ENCODE results near the genes CNP and DHX58.

GRCh38 chr17:41586975-41587490 lies 338 bp upstream of the KRT14 start:
- PRO-cap, result no peak

DNA sequence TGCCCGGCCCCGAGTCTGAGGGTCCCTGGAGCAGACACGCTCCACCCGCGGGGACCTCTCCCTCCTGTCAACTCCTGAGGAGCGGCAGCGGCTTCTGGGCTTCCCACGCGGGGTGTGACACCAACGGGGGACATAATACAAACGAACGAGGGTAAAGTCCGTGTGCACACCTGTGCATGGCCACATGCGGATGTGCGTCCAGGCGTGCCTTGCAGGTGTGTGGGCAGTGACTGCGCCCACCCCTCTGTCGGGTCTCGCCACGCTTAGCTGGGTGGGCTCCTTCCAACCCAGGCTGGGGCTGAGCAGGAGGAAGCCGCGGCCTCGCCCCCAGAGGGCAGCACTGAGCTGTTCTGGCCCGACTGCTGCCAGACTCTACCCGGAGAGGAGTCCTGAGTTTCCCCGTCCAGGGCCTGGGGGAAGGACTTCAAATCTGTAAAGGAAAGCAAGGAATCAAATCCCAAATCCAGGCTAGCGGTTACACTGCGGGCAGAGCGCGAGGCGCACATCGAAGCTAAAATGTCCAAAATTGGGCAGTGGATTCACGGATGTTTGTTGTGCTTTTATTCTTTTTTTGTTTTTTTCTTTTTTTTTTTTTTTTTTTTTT lies 24.2 kb upstream of the KRT17 start:
- PRO-cap, result bidirectional peak, plus-strand start at position 405 of the sequence, minus-strand start at position 76 of the sequence

GRCh38 chr17:41656339-41656838 lies 32.0 kb upstream of the KRT17 start:
- PRO-cap, result bidirectional peak, plus-strand start at chr17:41656546, minus-strand start at chr17:41656511

DNA sequence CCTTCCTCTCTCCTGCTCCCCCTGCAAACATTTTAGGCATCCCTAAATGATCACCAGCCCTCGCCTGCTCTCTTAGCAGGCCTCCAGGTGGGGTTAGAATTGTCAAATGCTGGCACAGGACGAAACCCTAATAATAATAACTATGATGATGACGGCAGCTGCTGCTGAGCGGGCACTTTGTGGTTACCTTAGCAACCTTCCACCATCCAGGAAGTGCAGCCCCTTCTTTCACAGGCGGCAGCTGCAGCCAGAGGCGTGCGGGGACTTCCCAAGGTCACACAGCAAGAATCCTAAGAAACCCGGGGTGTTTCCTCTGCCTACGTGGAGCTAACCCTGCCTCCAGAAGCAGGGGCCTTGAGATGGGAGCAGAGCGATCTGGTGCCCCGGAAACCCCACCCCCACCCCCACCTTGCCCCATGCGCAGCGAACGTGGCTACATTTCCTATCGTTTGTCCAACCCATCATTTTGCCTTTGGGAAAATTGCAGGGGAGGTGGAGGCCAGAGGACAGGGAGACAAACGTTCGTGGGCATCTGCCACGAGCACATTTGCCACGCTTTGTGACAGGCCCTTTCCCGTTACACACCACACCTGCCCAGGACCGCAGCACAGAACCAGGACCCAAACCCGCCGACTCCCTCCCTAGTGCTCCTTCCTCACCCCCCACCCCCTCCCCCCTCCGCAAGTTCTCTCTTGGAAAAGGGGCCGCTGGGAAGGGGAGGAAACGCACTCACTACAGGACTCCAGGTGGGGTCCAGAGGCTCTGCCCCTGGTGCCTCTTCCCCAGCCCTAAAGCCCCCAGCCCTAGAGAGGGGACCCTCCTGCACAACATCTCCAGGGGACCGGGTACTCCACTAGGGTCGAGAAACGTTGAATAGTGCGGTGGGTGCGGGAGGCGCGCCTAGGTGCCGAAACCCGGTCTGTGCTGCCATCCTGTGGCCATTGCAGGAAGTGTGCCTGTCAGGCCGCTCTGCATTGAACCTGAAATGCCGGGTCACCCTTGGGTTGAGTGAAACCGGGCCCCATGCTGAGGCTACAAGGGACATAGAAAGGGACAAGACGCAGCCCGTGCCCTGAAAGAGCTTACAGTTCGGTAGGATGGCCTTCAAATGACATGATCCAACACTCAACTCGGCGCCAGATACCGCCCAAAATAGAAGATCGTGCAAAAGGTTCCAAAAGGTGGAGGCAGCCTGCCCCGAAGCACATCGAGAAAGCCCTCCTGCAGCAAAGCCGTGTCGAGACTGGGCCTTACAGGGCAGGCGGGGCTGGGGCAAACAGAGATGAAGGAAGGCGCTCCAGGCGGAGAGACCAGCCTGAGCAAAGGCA lies 22.0 kb upstream of the EIF1 start:
- PRO-cap, result unidirectional peak, plus-strand start at position 250 of the sequence

GRCh38 chr17:41762794-41763497 lies 23.6 kb downstream of the JUP start:
- PRO-cap, result no peak

DNA sequence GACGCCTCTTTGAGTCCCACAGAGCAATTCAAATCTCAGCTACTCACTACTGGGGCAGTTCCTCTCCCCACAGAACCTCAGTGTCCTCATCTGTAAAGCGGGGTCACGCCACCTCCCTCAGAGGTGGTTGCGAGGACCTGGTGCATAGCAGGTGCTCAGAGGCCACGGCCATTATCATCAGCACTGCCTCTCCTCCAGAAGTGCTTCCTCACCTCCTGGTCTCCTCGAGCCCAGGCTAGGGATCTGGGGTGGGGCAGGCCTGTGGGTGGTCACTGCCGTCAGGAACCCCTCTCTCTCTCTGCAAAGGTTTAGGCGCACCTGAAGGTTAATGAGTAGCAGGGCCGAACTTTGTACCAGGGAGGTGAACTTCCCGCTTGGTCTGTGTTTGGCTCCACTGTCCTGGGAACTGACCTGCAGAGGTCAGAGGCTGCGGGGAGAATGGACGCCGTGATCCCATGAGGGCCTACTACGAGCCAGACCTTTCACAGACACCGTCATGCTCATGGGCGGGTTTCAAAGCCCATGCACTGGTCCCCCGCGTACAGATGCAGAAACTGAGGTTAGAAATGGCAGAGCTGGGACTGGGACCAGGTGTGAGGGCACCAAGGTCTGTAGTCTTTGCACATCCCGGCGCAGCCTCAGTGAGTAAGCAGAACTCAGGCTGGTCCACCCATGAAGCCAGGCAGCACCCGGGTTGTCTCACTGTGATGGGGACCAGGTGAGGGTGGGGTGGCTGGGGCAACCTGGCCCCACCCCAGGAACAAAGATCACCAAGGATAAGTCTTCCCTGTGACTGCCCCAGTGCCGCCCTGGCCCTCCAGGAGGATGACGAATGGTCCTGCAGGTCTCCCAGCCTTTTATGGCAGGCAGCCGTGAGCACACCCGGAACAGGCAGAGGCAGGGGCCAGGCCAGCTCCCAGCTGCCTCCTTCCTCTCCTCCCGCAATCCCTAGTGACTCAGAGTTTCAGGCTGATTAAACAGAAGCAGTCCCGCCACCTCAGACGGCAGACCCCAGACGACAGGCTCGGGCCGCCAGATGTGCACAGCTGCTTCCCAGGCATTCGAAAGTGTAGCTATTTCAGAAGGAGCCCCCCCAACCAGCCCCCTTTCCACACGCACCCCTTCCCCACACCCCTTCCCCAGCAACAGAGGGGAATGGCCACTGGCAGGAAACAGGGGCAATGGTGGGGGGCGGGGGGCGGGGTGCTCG lies 13.6 kb downstream of the JUP start:
- PRO-cap, result bidirectional peak, plus-strand start at position 416 of the sequence, minus-strand start at position 202 of the sequence; bidirectional peak, plus-strand start at position 1,014 of the sequence, minus-strand start at position 620 of the sequence

- PRO-cap, result no peak
Observed at GRCh38 chr17:41793811-41794580, 7.5 kb upstream of the JUP start.

DNA sequence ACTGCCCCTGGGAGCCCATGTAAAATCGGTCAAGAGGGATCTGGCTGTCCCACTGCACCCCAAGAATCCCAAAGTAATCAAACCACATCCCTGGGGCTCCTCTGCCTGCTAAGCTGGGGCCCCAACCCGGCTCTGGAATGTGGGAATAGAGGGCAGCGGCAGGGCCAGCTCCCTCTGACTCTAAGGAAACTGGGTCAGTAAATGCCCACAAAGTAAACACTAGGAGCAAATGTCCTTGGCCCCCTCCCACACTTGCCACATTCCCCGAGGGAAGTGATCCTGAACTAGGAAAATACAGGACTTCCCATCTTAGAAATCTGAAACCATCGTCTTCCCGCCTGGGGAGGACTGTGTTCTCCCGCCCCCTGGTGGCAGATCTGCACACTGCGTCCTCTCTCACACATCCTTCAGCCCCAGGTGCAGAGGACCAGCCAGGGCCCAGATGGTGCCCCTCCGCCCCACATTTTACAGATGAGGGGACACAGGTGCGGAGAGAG lies 10.3 kb downstream of the P3H4 start:
- PRO-cap, result no peak

DNA sequence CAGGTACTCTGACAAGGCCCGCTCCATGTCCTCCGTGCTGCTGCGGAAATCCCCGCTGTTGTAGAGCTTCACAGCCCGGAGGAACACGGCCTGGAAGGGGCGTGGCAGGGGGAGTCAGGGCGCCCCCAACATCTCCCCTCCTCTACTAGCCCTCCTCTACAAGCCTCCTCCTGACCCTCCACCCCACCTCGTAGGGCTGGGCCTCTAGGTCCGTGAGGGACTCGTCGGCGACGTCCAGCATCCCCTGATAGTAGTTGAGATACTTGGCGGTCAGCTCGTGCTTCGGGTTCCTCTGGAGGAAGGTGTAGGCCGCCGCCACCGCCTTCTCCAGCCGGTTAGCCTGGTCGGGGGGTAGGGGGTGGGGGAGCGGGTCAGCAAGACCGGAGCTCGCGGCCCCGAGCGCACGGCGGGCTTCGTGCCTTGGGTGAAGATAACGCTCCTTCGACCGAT lies 779 bp downstream of the P3H4 start:
- PRO-cap, result no peak

GRCh38 chr17:41811395-41811882 lies 310 bp downstream of the P3H4 start:
- PRO-cap, result bidirectional peak, plus-strand start at chr17:41811700, minus-strand start at chr17:41811648

- PRO-cap, result no peak
Observed at GRCh38 chr17:41862898-41863352, 2.3 kb downstream of the KLHL11 start.

- PRO-cap, result no peak
Observed at GRCh38 chr17:41878641-41879075, 13.4 kb upstream of the KLHL11 start.

- PRO-cap, result no peak
Observed at GRCh38 chr17:41891930-41892520, 26.7 kb downstream of the ACLY start.

DNA sequence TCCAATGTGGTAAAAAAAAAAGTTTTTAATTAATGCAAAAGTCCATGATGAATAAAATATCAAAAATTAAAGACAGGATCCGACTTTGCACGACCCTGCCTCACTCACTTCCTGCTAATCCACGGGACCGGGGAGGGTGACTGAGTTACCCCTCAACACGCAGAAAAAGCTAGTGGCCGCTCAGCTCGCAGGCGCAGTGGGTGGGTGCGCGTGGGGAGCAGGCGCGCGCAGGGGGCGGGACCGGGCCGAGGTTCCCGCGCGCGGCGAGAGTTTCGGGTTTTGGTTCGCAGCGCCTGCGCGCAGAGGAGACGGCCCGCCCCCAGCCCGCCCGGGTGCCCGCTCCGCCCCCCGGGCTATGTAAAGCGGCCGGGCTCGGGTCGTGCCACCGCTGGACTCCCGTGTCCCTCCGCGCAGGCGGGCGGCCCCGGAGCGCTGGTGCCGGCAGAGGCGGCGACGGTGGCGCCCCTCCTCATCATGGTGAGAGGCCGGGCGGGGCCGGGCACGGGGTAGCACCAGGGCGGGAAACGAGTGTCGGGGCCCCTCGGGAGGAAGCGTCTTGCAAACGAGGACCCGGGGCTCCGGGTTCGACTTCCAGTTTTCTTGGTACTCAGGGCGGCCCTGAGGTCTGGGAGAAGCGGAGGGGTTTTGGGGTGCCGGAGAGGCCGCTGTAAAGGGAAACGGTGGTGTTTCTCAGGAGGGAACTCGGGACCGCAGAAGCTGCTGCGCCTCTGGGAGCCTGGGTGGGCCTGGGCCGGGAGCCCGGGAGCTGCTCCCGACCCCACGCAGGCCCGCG lies at the start of gene CNP:
Gene CNP (plus strand): TSS at position 385 of the 793 bp plus-strand sequence.
- PRO-cap, result bidirectional peak, plus-strand start at position 360 of the sequence, minus-strand start at position 171 of the sequence

GRCh38 chr17:41978271-41978579 lies 11.6 kb downstream of the CNP start:
- PRO-cap, result no peak

GRCh38 chr17:42026008-42026919 lies 6.4 kb downstream of the NKIRAS2 start:
- PRO-cap, result no peak

DNA sequence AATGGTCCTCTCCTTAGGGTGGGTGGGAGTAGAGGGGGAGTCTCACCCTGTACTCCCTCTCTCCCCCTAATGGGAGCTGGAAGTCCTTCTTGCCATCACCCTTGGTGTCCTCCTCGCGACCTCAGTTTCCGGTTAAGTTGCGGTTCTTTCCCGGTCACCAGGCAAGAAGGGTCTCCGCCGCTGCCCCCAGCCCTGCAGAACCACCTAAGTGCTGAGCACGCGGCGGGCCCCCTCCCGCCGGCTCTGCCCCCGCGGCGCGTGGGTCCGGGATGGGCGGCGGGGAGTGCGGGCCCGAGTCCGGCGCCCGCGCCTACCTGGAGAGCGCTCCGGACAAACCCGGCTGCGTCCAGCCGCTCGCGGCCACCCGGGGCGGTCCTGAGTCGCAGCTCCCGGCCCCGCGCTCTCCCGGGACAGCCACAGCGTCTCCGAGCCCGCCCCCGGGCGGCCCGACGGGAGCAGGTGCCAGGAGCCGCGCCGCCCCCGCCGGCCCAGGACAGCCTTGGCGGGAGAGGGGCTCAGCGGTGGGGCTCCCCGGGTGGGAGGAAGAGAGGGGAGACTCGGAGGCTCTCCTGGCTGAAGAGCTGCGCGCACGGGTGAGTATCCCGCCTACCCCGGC lies 22.0 kb upstream of the C17orf113 start:
- PRO-cap, result no peak

DNA sequence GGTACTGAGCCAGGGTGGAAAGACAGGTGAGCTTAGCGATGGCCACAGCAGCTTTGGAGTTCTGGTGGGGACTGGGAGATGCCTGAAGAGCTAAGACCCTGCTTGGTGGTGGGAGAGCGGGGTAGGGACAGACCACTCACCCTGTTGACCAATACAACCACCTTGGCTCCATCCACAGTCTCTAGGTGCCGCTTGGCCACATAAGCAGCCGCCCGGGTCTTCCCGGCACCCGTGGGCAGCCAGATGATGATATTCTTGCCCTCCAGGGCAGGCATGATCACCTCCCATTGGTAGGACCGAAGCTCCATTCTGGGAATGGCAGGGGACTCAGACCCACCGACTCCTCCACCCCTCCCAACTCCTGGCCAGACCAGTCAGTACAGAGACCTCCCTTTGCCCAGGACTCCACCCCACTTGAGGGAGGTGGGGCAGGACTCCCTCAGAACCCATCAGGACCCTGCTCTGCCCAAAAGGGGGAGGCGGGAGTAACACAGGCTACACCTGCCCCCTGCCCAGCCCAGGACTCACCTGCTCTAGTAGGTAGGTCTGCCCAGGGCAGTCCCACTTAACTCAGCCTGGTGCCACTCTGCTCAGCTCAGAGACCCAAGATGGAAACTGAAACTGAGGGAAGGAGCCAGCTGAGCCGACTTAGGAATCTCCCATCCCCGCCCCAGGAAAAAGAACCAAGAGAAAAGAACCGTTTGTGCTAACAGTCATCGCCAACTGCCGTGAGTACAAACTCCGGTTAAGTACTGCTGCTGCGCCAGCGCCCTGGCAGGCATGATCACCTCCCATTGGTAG lies 729 bp downstream of the DHX58 start:
- PRO-cap, result bidirectional peak, plus-strand start at position 716 of the sequence, minus-strand start at position 725 of the sequence

DNA sequence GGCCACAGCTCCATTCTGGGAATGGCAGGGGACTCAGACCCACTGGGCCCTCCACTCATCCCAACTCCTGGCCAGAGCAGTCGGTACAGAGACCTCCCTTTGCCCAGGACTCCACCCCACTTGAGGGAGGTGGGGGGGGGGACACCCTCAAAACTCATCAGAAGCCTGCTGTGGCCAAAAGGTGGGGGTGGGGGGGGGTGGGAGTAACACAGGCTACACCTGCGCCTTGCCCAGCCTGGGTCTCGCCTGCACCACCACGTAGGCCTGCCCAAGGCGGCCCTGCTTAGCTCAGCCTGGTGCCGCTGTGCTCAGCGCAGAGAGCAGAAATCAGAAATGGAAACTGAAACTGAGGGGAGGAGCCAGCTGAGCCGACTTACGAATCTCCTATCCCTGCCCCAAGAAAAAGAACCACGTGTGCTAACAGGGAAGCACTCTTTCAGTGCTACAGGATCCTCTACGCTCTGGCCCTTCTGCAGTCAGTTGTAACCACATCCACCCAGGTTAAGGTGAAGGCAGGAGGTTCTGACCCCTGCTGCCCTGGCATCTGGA lies at the start of gene DHX58:
Gene DHX58 (minus strand): TSS at position 329 of the 549 bp plus-strand sequence.
- PRO-cap, result unidirectional peak, minus-strand start at position 65 of the sequence; bidirectional peak, plus-strand start at position 431 of the sequence, minus-strand start at position 335 of the sequence

GRCh38 chr17:42128451-42129019 lies 5.9 kb downstream of the HSPB9 start:
- PRO-cap, result no peak